ENCODE measurements around the genes CENPE, GSTCD and HADH.

DNA sequence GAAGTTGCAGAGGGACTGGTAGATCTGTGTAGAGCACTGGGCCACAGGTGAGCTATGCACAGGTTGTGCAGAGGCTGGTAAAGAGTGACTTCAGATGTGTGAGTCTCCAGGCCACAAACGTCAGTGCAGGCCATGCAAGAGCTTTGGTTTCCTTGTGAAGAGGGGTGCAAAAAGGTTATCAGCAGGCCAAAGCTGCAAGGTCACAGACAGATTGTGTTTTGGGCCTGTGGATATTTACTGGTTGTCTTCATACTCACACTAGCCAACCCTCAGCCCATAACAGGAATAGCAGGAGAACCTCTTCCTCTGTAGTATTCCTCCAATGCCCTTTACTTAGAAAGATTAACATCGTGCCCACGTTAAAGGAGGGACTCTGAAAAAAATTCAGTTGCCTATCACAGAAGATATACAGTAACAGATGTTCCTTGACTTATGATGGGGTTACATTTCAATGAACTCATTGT lies 25.7 kb upstream of the MANBA start:
- PRO-cap, result no peak

DNA sequence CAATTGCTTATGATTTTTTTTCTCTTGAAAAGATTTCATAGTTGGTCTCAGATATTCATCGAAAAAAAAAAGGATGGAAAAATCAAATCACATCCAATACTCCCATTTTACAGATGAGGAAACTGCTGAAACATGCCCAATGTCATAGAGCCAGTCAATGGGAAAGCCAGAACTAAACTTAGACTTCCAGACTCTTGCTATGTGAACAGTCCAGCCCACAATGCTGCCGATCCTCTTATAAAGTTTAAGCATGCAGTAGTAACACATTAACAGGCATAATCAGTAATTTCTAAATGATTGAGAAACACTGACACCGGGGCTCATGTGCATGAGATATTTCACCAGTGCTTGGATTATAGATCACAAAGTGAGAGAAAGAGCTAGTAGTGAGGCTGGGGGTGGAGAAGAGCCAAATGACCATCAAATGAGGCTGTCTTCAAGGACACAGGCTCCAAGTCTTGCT lies 2.6 kb downstream of the BDH2 start:
- PRO-cap, result bidirectional peak, plus-strand start at position 365 of the sequence, minus-strand start at position 207 of the sequence

GRCh38 chr4:103197655-103198805 lies at the start of gene CENPE:
Gene CENPE (minus strand): TSS chr4:103198343.
- PRO-cap, result bidirectional peak, plus-strand start at chr4:103198548, minus-strand start at chr4:103198349

DNA sequence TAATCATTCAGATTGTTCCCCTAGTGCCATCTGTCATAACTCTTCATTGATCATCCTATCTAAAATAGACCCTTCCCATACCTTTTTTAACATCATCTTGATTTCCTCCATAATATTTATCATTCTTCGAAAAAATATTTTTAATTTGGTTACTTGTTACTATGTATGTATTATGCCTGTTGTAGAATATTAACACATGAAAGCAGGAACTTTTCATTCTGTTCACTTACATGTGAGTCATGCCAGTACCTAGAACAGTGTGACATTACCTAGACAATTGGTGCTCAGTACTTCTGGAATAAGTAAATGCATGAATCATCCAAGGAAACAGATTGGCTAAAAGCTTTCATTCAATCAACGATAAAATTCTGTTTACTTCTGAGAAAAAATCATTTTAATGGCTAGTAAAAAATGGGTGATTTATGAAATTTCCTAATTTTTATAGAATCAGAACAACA lies 76.4 kb downstream of the CXXC4 start:
- PRO-cap, result no peak

- PRO-cap, result no peak
Measured at GRCh38 chr4:104500523-104500953, 5.8 kb upstream of the CXXC4 start.

- PRO-cap, result bidirectional peak, plus-strand start at chr4:104907514, minus-strand start at chr4:104907449
Measured at GRCh38 chr4:104907004-104907809, 239.5 kb upstream of the TET2 start.

DNA sequence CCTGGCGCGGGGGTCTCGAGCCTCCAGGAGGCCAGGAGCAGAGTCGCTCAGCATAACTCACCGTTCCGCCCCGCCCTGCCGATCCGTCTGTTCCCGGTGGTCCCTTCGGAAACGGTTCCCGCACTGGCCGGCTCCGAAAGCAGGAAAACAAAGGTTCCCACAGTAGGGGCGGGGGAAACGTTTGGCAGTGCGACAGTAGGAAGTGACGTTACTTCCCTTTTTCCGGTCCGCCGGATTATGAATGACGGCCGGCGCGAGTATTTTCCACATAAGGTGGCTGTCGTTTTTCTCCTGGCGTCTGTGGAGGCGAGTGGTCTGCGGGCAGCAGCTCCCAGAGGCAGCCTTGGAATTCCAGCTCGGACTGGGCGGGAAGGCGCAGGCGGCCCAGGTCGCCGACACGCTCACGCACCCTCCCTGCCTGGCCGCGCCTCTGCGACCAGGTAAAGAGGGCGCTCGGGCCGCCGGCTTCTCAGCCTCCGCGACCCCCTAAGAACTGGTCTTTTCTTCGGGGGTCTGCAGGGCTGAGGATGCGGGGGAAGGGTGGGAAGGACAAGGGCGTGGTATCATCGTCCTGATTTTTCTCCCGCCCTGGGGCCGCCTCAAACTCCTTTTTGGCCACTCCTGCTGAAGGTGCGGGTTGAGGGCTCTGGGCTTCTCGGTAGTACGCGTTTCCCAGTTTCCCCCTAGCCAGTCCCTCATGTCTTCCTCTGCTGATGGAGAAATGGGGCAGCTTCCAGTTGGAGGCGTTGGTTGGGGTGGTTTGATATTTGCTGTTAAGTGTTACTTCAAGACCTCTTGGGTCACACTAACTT lies at the start of gene GSTCD:
Gene GSTCD (plus strand): TSS at position 208 of the 812 bp plus-strand sequence.
- PRO-cap, result bidirectional peak, plus-strand start at position 218 of the sequence, minus-strand start at position 125 of the sequence

DNA sequence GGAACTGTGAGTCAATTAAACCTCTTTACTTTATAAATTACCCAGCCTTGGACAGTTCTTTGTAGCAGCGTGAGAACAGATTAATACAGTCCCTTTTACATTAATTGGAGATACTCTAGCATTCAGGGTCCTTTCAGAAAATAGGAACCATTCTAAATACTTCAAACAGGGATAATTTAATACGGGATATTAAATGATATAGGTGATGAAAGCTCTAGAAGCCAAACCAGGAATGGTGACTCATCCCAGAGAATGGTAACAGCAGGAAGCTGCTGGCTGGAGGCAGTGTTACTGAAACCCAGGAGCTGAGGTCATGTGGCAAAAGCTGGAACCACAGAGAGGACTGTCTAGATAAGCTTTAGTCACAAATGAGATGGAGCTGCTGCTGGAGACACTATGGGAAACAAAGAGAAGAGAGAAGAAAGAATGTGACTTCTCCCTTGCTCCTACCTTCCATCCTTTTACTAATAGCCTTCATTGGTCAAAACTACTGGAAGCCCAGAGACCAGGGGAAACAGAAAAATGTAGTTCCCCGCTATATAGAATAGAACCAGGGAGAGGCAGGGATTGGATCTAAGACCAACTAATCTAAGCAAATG lies 57.4 kb downstream of the GSTCD start:
- PRO-cap, result no peak

DNA sequence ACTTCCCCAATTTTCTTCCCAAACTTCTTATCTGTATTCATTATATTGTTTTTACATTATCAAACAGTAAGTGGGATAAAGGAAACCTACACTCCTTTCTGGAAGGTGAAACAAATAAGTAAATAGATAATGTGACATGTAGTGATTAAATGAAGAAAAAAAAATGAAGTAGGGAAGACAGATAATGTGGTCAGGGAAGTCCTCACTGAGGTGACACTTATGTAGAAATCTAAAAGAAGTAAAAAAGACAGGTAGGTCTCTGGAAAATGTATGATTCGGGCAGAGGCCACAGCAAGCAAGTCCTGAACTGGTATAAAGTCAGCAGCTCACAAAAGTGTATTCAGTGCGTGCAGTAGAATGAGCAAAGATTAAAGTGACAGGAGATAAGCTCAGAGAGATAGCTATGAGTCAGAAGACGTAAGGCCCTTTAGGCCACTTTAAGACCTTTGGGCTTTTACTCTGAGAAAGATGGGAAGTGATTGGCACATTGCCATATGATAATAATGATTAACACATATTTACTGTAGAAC lies 51.9 kb downstream of the TBCK start:
- PRO-cap, result no peak

GRCh38 chr4:106317050-106317600 lies 775 bp downstream of the AIMP1 start:
- PRO-cap, result no peak

- PRO-cap, result no peak
Measured at GRCh38 chr4:106324914-106325186, 8.5 kb downstream of the AIMP1 start.

- PRO-cap, result no peak
Measured at GRCh38 chr4:107931915-107932649, 733 bp downstream of the CYP2U1 start.

GRCh38 chr4:107989464-107989954 lies at the start of gene HADH:
Gene HADH (plus strand): TSS chr4:107989889.
- PRO-cap, result bidirectional peak, plus-strand start at chr4:107989856, minus-strand start at chr4:107989692

DNA sequence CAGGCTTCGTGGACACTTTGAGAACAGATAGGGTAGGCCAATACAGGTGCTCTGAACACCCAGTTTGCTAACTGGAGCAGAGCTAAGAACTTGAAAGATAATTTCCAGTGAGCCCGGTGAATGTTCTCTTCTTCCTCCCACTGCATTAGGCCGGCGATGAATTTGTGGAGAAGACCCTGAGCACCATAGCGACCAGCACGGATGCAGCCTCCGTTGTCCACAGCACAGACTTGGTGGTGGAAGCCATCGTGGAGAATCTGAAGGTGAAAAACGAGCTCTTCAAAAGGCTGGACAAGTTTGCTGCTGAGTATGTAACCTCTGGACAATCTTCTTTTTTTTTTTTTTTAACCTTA lies 24.6 kb downstream of the HADH start:
- PRO-cap, result no peak

DNA sequence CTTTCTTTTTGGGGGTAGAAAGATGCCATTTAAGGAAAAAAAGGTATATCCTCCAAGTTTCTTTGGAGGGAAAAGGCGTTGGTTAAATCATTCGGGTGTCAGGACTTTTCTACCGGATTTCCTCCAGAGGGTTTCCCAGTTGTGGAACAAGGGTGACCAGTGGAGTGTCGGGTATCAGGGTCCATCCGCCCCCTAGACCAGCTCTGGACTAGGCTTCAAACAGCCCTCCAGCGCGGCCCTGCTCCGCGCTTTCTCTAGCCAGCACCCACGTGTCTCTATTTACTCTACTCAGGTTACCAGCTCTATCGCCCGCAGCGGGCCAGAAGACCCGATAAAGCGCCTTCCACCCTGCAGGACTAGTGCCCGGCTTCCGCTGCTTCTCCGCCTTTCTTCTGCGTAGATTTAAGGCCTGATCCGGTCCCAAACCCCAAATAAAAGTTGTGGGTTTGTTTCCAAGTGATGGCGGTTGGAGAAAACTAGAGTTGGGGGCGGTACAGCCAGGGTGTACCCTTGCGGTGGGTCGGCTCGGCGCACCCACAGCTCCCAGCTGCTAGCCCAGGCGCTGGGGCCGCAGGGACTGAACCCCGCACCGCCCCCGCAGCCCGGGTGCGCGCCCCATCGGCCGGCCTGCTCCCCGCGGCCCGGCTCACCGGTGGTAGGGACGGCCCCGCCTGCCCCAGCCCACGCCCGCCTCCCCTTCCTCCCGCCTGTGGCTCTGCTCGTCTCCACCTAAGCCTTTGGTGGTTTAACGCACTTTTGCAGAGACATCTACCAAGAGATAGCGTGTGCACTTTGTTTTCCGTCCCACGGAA lies 2.2 kb downstream of the LEF1 start:
- PRO-cap, result no peak

DNA sequence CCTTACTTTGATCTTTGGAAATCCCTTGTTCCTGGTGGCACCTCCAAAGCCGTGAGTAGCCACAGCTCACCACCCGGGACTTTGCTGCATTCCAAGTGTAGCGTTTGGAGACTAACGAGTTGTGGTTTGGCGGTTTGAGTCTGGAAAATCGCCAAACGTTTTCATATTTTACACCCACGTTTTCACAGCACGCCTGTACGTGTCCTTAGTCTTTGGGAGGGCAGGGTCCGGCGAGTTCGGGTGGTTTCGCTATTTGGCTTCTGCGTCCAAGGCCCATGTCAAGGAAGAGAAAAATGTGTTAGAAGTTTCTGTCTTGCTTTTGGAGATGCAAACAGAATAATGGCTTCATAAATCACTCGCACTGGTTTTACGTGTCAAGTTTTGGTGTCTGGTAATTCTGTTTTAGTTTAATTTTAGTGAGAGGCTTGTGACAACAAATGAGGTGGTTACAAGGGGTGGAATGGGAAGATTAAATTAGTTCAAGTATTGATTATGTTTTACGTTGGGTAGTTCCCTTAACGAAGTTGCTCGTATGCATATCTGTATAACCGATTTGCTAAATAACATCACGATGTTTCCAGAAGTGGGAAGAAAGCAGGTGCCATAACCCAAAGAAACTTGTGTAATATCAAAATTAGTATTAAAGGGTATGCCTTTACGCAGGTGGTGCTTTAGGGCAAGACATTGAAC lies 520 bp downstream of the RPL34 start:
- PRO-cap, result no peak

GRCh38 chr4:108651221-108651900 lies 962 bp downstream of the OSTC start:
- PRO-cap, result no peak

DNA sequence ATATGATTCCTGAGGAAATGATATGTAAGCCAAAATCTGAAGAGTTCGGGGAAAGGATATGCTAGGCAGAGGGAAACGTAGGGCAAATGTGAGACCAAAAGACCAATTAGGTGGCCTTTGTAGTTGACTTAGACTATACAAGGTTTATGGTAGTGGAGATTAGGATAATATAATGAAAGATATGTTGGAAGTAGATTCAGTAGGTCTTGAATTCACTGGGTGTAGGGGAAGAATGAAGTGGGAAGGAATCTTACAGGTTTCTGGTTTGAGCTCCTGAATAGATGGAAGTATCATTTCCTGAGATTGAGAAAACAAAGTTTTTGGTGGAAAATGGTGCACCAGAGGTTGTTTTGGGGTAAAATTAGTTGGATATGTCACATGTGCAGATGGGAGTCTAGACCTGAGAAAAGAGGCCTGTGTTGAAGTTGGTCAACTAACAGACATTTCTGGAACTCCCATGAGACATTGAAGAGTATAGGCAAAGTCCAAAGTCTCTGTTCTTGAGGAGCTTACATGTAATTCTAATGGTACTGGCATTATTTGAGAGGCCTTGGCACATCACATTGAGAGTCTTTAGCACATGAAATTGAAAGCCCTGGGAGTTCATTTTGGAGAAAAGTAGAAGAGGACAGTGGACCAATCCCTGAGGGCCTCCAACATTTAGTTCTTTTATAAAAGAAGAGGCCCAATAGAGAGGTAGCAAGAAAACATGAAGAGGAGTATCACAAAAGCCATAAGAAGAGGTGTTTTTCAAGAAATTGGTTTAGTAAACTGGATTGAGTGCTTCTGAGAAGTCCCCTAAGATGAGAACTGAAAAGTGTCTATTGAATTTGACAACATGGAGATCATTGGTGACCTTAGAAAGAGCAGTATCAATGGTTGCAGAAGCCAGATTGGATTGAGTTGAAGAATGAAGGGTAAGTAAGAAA lies 3.2 kb downstream of the OSTC start:
- PRO-cap, result no peak

DNA sequence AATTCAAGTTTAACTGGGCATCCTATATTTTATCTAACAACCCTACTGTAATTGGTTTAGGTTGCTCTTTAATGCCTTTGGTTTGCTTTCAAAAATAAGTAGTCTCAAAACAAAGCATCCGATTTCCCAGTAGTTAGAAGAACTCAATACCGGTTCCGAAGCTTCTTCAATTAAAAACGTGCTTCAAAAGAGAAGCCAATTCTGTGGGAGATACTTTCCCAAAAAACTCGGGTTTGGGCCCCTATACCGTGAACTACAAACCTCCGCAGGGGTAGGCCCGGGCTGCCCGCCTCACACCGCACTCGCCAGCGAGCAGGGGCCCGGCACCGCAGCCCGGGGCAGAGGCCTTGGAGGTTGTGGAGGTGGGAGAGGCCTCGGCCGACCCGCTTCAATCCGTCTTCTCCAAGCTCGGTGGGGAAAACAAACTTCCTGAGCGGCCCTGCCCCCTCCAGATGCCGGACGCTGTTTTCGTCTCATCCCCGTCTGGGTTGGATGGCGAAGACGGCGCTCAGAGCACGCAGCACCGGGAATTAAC lies 554 bp upstream of the MCUB start:
- PRO-cap, result no peak

GRCh38 chr4:109801454-109801753 lies 395 bp downstream of the CFI start:
- PRO-cap, result no peak